Occipital lobe (tissue), 2 donors: Measurements from ENCODE around the gene ADAMTS1.

DNA sequence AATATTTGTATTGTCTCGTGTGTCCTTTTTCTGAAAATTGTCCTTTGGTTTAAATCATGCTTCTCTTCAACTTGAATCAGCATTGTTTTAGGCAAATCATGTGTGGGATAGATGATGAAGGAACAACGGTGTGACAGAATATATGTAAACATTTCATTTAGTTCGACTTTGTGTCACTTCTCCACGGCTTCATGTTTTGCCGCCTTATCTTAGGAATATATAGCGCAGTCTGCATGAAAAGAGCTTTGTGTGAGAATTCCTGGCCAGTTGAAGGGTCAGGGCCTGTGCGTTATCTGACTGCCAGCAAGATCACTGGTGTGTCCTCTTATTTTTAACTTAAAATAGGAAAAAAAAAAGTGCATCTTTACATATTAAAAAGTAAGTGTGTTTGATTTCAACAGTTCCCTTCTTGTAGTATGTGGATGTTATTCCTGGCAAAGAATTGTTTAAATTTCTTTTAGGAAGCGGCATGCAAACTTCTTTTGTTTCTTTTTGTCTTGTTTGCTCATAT, 465.1 kb downstream of the USP25 start:
- RAMPAGE, long total RNA = no peak

DNA sequence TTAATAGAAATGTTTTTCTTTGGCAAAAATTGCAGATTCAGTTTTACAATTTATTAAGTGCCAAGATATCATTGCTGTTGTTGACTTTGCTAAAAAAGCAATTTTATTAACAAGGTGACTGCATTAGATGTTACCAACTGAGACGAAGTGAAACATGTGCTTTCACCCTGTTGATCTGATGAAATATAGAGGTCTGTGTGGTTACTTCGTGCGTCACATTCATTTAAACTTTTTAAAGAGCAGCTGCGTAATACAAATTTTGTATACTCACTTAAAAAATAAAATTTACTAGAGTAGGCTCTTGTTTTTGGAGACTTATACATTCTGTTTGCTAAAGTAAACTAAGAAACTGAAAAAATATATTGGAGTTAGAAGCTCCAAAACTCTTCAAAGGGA, 465.8 kb downstream of the USP25 start:
- RAMPAGE, long total RNA = no peak

DNA sequence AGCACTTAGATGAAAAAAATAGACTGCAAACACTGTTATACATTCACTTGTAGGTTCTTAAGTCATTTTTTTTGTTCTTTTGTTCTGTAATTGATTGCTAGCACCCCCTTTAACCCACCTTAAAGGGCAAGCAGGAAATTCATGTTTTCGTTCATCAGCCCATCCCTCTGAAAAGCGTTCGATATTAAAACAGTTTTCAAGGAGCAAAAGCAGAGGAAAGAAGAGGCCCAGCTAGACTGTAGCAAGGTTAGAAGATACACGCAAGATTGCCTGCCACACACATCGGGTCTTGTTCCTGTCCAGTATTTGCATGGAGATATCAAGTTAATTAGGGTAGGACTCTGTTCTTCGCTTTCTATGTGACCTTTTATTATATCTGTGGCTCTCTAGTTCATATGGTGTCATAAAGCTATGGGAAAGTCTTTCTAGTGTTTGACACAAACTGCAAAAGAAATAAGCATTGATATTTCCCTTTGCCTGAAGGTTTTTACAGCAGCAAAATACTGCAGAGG, 549.8 kb downstream of the USP25 start:
- RAMPAGE, long total RNA = no peak

GRCh38 chr21:16280042-16280661, 550.4 kb downstream of the USP25 start:
- RAMPAGE, long total RNA = no peak

DNA sequence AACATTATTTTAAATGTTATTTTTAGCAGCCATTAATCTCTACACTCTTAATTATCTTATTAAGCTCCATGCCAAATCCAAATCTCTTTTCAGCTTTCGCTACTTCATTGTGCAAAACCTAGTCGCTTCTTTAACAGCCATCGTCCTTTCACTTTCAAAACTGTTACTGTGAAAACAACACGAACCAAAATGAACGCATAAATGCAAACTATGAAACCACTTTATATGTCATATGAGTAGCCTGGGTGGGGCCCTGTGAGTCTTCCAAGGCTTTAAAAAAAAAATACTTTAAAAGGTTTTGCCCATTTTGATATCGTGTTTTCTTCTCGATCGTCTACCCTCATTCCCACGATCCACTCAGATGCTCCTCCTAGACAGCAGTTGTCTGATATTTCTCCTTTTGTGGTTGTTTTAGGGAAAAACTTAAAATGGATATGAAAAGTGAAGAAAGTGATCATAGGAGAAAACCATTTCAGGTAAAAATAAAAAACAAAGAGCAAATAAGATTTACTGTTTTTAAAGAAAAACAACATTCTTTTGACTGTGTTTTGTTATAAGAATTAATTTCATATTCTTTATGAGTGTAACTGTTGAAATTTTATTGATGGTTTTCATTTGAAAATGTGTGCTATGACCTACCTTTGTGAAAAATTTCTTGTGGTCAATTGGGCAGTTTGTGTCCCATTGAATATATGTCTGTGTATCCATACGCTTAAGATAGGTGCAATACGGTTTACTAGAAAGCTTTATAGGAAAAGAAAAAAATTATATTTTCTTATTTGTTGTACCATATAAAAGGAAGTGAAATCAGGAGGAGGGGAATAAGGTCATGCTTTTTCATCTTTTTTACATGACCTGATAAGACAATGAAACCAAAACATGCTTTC, 807.4 kb downstream of the USP25 start:
- RAMPAGE, long total RNA = no peak

GRCh38 chr21:16539706-16539905, 809.8 kb downstream of the USP25 start:
- RAMPAGE, long total RNA = no peak

DNA sequence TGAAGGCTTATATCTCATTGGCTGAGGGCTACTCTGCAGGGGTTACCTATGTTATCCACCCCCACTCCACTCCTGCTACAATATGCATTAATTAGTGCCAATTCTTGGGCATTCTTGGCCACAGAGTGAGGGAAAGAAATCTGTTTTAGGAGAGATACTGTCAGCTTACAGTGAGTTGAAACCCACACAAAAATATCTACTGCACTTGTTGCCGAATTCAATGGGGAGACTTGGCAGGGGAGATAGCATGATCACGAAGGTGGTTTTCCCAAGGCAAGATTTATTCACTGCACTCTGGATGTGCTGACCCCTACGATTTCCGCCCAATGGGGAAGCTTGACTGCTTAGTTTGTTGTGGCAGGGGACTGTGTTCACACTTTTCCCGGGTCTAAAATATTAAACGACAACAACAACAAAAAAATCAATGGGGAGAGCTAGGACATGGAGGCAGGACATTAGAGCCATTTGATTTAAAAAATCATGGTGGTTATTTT, 794.0 kb upstream of the CXADR start:
- RAMPAGE, long total RNA = no peak

- RAMPAGE, long total RNA = no peak
Measured at GRCh38 chr21:17462435-17462931, 50.4 kb upstream of the CXADR start.

DNA sequence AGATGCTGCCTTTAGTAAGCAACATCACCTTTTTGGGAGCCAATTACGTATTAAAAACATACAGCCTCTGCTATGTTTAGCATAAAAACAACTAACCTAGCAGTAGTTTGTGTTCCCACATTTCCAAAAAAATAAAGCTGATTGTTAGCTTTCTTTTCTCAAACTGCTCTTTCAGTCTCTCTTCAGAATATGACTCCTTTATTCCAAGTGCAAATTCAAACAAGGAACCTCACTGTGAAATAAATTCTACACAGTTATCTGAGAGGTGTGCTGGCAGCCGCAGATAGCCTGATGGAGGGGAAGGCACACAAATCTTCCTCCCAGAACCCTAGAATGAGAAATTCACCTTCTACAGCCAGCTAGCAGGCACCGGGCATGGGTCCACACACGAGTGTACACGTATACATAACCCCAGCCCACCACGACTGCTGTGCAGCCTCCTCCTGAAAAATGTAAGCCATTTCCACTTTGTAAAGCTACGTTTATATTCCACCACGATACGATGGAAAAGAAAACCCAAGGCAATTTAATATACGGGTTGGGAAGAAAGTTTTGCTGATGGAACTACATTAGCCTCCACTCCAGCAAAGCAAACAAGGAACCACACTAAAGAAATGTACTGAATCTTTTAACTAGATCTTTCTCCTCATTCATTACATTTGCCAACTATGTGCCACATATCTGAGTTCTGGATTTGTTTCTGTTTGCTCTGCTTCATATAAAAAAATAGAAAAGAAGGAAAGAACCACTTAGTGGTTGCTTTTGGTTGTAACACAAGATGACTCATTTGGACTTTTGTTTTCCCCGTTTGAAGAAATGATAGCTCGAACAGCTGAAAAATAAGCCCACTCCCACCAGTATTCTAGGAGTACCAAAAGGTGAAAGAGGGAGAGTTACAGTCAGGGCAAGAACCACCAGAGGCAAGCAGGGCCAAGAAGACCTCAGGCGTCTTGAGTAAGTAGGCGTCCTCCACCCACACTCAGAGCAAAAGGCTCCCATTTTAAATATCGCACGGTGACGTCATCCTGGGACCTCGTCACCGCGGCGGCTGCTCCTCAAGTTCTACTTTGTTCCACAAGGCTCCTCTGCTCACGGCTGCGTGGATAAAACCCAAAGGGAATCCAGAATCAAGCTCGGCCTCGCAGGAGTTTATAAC, 1.6 kb downstream of the BTG3 start:
- RAMPAGE, long total RNA = no peak

DNA sequence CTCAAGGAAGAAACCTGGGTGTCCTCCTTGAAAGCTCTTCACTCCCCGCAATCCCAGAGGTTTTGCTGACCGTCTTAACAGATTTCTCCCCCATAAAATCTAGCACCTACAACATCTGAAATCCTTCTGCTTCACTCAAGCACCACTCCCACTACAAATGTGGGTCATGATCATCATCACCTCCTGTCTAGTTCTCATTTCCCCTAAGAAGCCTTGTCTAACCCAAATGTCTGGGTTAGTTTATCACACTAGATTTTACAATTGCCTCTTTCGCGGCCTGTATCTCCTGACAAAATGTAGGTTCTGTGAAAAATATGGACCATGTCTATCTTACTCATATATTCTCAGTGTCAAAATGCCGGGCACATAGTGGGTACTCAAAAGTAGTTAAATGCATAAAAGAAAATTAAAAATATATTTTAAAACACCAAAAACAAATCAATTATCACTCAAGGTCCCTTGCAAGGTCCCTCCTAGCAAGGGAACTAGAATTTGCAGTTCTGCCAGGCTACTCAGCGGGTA, 19.7 kb downstream of the C21orf91 start:
- RAMPAGE, long total RNA = no peak

- RAMPAGE, long total RNA = no peak
Measured at GRCh38 chr21:18758985-18759412, 355.4 kb upstream of the TMPRSS15 start.

DNA sequence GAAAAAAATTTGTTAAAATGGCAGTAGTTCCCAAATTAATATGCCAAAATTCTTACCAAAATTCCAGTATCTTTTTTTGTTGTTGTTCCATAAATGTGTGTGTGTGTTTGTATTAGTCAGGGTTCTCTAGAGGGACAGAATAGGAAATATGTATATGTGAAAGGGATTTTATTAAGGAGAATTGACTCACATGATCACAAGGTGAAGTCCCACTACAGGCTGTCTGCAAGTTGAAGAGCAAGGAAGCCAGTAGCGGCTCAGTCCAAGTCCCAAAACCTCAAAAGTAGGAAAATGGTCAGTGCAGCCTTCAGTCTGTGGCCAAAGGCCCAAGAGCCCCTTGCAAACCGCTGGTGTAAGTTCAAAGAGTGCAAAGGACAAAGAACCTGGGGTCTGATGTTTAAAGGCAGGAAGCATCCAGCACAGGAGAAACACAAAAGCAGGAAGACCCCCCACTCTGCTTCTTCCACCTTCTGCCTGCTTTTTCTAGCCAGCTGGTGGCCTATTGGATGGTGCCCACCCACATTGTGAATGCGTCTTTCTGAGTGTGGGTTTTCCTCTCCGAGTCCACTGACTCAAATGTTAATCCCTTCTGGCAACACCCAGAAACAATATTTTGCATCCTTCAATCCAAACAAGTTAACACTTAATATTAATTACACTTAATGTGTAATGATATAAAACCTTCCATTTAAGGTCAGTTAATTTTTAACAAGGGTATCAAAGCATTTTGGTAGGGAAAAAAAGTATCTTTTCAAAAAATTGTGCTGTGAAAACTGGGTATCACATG, 2222.6 kb downstream of the MRPL39 start:
- RAMPAGE, long total RNA = no peak

- RAMPAGE, long total RNA = no peak
Measured at GRCh38 chr21:25361901-25362391, 245.3 kb downstream of the MRPL39 start.

GRCh38 chr21:25396368-25396659, 211.0 kb downstream of the MRPL39 start:
- RAMPAGE, long total RNA = no peak

DNA sequence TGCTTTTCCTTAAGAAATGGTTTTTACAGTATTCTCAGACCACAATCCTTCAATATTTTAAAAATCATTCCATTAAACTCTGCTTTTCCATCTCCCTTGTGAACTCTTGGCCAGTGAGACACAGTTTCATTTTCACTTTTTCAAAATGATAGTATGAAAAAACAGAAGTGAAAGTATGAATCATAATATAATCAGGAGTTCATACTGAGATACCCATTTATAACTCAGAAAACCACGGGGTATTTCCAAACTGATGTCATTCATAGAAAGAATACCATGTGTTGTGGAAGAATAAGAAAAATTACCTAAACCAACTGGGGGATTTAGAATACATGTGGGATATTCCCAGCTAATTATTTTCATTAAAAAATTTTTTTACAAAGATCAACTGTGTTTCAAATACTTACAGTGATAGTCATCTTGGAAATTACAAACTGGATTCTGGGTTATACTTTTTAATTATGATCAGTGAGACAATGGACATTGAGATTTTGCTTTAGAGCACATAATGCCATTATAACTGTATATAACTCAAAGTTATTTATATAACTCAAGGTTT, 149.8 kb downstream of the MRPL39 start:
- RAMPAGE, long total RNA = no peak

DNA sequence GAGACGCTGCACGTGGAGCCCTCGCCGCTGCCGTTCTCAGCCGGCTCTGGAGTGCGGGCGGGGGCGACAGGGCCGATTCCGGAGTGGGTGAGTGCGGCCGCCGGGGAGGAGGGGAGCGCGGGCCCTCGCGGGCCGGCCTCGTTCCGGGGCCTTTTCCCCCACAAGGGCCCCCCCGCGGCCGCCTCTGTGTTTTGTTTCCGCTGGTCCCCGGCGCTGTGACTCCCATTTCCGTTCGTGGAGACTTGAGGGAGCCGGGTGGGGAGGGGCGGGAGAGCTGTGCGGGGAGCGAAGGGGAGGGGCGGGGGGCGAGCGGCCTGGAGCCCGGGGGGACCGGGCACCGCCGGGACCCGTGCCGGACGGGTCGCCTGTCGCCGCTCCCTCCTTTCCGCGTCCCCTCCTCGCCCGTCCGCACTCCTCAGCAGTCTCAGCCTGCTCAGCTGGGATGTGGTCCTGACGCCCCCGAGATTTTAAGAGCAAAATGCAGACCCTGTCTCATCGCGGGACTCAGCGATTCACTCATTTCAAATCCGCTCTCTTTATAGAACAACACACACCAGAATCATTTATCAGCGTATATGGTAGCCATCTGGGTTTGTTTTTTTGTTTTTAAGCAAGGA, 828 bp downstream of the GABPA start:
- RAMPAGE, long total RNA = no peak

DNA sequence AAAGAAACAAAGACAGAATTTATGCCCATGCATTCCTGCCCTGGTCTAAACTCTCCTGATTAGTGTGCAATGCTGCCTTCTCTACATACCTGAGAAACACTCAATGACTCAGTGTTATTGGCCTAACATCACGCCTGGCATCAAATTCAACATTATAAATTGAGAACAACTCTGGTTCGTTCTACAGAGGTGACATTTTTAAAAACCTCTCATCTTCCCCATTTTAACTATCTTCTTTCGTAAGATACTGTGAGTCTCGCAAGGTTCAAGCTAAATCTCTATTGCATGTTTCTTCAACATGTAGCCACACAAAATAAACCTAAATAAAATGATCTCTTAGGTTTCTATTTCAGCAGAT, 5.1 kb downstream of the APP start:
- RAMPAGE, long total RNA = no peak

- RAMPAGE, long total RNA = no peak
Measured at GRCh38 chr21:26546565-26547395, 26.3 kb downstream of the CYYR1 start.

DNA sequence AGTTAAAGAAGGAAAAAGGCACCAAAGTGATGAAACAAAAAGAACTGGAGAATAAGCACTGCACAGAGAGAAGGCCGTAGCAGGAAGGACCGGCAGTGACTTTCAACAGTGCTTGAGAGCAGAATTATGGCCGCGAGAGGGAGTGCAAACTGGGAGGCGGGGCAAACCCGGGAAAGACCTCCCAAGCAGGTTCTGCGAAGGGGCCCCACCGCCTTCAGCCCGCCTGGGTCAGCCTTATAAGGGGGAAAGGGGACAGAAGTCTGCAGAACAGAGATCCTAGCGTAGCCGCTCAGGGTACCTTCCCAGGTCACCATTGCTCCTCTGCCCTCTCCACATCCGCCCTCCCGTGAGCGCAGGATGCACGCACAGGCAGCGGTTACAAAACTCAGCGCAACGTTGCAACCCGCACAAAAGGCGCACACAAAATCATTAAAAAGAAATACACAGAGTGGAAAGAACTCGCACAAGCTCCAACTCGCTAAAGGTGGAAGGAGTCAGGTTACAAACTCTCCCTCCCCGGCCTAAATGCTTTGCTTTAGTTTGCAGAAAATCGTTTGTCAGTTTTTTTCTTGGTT, 1.7 kb downstream of the ADAMTS1 start:
- RAMPAGE, long total RNA = no peak

DNA sequence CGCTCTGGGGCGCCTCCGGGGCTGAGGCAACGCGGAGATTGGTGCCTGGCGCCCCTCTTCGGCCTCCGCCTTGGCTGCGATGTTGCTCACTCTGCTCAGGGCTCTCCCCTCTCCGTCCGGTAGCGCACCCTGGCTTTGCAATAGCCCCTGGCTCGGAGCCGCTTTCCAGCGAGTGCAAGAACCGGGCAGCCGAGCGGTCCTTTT, at the start of gene ADAMTS1:
Gene ADAMTS1 (minus strand): TSS at position 176 of the 204 bp plus-strand sequence.
- RAMPAGE, long total RNA = no peak